Gallbladder (tissue), 1 donor: Measurements from ENCODE around the gene TDRD5.

GRCh38 chr1:176515073-176515895 is 52.3 kb downstream of the PAPPA2 start:
- PRO-cap, result no peak

- PRO-cap, result no peak
Measured at GRCh38 chr1:176530901-176531521, 68.0 kb downstream of the PAPPA2 start.

DNA sequence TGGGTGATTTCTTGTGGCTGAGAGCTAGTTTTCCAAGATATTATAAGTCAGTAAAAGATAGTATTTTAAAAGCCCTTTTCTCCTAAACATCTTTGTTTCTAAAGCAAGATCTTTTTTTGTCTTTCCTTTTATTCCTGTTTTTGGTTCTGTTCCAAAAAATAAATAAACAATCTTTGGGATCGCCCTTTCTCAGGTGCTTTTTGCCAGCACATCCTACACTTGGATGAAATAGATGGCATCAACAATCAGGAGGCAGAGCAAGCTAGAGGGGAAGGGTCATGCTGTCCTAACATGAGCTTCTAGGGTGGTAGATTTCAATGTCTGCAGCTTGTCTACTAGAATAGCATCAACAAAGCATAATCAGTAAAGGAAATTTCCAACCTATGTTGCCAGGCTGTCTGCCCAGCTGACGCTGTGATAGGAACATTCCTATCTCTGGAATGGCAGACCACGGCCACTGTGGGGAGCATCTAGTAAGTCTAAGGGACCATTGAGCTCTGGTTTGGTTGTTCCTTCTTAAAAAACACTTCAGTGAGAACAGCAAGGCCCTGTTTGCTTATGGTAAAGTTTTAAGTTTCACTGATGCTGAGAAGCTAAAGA is 206.7 kb downstream of the PAPPA2 start:
- PRO-cap, result no peak

- PRO-cap, result no peak
Measured at GRCh38 chr1:176939940-176940299, 224.6 kb downstream of the ASTN1 start.

DNA sequence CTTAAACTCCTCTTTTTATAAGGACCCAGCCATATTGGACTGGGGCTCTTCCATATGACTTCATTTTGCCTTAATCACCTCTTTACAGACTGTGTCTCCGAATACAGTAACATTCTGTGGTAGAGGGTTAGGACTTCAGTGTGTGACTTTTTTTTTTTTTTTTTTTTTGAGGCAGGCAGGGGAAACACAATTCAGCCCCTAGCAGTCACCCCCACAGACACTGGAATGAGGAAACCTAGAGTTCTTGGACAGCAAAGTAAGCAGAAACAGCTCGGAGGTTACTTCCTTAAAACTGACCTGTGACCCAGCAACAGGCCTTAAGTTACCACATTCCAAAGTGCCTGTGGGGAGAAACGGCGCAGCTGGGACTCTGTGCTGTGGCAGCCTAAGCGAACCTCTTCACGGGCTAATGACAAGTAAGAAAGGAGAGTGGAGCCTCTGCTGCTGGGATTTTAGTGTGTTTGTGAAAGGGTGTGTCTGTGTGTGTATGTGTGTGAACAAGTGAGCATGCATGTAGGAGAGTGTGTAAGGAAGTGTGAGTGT is 180.5 kb downstream of the BRINP2 start:
- PRO-cap, result no peak

DNA sequence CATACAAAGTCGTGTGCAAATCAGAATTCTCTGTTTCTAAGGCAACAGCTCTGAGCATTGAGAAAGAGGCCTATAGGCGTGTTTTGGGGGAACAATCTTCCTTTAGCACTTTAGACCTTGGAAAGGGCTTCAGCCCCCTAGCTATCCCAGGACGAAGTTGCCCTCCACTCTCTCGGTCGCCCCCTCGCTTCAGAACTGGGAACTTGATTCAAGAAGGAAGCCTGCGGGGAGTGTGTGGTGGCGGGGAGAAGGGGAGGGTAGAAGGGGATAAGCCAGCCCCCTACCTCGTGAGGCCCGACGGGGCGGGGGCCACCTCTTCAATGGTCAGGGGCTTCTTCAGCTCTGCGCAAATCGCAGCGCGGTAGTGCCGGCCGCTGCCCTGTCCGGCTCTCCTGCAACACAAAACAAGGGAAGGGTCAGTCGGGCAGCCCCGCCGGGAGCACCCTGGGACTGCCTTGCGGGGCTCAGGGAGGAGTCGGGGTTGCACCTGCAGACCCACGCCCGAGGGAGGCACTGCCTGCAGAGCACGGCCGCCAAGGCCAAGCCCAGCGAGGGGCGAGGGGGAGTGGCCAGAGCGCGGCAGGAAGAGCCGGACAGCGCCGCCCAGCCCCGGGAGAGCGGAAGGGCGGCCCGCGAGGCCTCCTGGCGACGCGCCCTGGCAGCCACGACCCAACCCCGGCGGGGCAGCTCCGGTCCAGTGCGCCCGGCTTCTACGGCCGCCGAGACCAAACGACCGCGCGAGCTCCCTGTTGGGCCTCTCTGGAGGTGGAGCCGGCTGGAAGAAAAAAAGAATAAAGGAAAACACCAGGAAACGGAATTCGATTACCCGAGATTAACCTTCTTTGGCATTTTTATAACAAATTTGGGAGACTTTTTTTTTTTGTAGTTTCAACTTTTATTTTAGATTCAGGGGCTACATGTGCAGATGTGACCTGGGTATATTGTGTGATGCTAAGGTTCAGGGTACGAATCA is 56.2 kb upstream of the RASAL2 start:
- PRO-cap, result bidirectional peak, plus-strand start at position 672 of the sequence, minus-strand start at position 515 of the sequence

DNA sequence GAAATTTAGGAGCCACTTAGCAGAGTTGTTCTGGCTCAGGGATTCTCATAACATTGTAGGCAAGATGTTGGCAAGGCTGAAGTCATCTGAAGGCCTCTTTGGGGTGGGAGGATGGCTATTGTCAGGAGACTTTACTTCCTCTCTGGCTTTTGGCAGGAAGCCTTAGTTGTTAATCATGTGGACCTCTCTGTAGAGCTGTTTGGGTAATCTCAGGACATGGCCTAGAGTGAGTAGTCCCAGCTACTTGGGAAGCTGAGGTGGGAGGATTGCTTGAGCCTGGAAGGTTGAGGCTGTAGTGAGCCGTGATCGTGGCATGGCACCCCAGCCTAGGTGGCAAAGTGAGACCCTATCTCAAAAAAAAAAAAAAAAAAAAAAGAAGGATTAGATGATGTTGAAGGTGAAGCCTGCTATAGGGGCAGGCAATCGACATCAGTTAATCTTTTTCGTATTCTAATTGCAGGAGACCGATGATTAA is 40.2 kb downstream of the RASAL2 start:
- PRO-cap, result no peak

GRCh38 chr1:178494593-178494792 is 2.3 kb downstream of the CLEC20A start:
- PRO-cap, result no peak

- PRO-cap, result no peak
Measured at GRCh38 chr1:178650989-178651510, 74.0 kb upstream of the RALGPS2 start.

GRCh38 chr1:178727090-178727625 is 2.1 kb downstream of the RALGPS2 start:
- PRO-cap, result unidirectional peak, minus-strand start at chr1:178727338

- PRO-cap, result no peak
Measured at GRCh38 chr1:178869017-178869774, 1.7 kb downstream of the ANGPTL1 start.

DNA sequence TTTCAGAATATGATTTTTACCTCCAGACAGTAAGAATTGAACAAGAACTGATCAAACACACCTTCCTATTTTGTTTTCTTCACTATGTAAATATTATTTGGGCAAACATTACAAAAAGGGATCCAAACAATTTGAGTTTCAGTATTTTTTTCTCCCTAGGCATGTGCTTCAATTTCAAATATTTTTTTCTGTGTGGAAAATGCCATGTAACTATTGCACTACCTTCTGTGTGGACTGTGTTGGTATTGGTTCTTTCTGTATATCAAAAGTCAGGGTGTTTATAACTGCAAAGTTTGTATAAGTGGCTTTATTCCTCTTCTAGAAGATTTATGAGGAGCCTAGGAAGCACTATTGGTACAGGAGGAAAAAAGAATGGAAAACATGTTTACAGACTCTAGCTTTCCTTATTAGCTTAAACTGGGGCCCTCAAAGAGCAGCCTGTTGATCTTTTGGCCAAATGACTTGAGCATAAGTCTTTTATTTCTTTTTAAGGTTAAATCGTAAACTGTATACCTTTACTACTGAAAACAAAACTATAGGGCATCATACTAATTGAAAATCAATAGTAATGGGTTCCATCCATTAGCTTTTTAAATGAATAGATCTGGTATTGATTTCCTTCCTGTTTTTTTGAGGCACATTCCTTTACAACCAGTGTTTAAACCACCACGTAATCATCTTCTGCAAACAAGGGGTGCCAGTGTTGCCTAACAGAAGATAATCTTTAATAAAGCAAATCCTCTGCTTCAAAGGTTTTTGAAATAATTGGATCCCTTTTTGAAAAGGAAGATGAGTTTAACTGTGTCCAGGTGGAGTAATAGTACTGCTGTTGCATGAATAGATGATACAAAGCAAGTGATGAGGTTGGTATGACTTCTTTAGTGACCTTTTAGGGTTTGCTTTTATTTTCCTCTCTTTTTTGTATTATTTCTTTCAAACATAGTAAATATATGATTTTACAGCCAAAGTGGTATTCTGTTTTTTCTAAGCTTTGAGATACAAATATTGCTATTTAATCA is 48.6 kb upstream of the ANGPTL1 start:
- PRO-cap, result no peak

DNA sequence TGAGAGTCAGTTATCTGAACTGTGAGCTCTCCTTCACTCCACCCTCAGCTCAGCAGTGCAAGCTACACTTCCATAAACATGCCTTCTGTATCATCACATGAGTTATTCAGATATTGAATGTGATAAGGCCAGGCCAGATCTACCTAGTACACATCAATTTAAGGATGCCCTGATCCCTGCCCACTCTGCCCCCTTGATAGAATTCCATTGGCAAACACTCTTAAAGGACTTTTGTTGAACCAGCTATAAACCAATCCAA is 60.3 kb upstream of the FAM20B start:
- PRO-cap, result unidirectional peak, plus-strand start at position 199 of the sequence

DNA sequence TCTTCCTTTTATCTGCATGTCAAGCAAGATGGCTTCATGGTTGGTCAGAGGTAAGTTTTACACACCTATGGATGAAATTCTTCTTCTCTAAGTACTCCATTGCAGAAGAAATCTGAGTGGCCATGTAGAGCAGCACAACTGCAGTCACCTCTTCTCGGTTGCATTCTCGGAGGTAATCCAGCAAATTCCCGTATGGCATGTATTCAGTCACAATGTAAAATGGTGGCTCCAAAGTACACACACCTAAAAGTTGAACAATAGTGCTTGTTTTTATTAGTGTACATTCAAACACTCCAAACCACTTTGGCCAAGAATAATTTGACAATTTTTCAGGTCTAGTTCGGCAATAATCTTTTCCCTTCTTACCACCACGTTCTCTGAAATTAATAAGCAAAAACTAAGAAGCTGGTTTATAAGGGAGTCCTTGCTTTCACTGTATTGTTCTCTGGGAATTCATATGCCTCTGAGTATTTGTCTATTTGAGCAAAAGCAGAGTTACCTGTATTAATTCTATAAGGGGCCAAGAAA is 36.7 kb downstream of the TOR3A start:
- PRO-cap, result no peak

DNA sequence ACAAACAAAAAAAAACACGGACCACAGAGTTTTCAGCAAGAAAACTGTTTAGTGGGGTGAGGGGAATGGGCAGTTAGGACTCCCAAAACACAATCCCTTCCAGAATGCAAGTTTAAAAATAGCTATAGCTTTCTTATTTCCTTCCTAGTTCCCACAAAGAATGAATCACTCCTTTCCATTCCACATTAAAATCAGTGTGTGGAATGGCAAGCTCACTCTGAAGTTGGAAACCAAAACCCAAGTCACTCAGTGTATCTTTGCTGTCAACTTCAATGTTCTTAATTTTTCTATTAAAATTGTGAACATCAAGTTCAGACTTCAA is 45.3 kb downstream of the TOR3A start:
- PRO-cap, result unidirectional peak, plus-strand start at position 215 of the sequence

DNA sequence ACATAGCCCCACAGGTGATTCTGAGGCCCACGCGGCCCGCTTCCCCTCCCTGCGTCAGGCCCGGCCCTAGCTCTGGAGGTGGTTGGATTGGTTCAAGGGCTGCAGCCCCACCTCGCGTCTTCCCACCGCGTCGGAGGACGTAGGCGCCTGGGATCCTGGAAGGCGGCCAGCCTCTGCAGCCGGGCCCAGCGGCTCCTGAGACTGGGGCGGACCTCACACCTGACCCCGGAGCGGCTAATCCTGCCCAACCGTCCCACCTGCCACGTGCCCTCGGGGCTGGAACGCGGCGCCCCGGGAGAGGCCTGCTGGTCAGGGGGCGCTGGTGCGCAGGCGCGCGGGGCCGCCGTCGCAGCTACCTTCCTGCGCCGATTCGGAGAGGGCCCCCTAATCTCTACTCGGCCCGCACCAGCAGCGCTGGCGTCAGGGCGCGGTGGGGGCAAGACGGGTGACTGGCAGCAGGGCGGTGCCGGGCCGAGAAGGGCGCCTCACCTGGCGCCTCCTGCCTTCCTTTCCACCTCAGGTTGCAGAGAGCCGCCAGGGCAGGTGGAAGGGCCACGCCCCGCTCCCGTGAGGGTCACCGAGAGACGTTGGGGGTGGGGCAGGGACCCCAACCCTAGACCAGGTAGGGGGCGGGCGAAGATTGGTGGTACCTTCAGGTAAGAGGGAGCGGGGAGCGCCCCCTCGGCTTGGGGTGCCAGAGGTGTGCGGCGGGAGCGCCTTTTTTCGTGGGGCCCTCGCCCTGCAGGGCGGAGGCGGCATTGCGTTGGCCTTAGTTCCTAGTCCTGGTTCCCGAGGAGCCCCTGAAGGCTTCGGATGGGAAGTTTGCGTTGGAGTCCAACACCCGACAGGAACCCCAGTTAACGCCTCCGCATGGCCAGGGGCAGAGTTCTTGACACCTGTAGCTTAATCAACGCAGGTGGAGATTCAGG is at the start of gene TDRD5:
Gene TDRD5, plus strand, starts transcription at position 329 of the 929 bp plus-strand sequence.
- PRO-cap, result no peak

DNA sequence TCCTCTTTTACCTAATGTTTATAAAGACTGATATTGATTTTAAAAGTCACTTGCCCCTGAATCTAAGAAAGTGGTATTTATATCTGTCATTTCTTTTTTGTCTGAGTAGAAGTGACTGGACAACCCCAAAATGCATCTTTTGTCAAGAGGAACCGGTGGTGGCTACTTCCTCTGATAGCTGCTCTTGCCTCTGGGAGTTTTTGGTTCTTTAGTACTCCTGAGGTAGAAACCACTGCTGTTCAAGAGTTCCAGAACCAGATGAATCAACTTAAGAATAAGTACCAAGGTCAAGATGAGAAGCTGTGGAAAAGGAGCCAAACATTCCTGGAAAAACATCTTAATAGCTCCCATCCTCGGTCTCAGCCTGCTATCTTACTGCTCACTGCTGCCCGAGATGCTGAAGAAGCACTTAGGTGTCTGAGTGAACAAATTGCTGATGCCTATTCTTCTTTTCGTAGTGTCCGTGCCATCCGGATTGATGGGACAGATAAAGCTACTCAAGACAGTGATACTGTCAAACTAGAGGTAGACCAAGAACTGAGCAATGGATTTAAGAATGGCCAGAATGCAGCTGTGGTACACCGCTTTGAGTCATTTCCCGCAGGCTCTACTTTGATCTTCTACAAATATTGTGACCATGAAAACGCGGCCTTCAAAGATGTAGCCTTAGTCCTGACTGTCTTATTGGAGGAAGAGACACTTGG is 35.4 kb downstream of the TOR1AIP1 start:
- PRO-cap, result no peak

DNA sequence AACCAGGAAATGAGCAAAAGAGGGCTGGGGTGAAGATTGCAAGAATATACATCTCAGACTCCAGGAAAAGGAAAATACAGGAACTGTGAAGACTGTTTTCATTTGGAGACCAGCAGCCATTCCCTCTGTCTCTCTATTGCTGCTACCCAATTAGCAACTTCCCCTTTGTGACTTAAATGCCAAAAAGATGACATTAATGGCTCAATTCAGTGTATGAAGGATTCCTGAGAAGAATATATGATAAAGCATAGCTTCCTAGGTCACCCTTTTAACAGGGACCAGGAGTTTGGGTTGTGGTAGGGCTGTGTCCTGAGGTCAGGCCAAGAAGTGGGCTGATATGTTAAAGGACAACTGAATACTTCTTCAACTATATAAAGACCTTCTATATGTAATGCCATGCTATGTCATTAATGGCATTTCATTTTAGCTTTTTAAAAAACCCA is 31.5 kb upstream of the CEP350 start:
- PRO-cap, result no peak

DNA sequence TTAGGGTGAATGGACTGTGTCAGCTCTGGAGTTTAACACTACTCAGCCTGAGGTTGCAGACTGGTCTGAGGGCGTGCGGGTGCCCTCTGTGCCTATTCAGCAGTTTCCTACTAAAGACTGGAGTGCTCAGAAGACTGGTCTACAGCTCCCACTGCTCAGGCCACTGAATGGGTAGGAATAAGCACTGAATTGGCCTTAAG is 14.6 kb downstream of the CEP350 start:
- PRO-cap, result no peak

- PRO-cap, result no peak
Measured at GRCh38 chr1:179996335-179997194, 42.0 kb downstream of the CEP350 start.